SEM (cell line): ENCODE data around the genes PGAM1 and HPSE2.

GRCh38 chr10:97425693-97426787 lies at the start of gene PGAM1:
Gene PGAM1, plus strand, starts transcription at chr10:97426191.
- PRO-cap = bidirectional peak, plus-strand start at chr10:97426191, minus-strand start at chr10:97425892

- PRO-cap = no peak
Observed at GRCh38 chr10:97490423-97491046, 7.7 kb downstream of the MMS19 start.

GRCh38 chr10:97497406-97498036 lies 701 bp downstream of the MMS19 start:
- PRO-cap = bidirectional peak, plus-strand start at chr10:97497896, minus-strand start at chr10:97497796

DNA sequence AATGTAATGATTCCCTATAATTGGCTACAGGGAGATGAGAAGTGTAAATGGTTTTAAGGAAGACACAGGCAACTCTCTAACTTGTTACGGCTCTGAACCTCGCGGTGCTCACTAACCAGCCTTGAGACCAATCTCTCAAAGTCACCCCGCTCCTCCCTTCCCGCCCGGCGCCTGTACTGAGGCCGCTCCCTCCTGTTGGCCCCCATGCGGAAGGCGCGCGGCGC lies 273 bp downstream of the MMS19 start:
- PRO-cap = no peak

GRCh38 chr10:97596050-97597215 lies 6.9 kb downstream of the C10orf62 start:
- PRO-cap = no peak

DNA sequence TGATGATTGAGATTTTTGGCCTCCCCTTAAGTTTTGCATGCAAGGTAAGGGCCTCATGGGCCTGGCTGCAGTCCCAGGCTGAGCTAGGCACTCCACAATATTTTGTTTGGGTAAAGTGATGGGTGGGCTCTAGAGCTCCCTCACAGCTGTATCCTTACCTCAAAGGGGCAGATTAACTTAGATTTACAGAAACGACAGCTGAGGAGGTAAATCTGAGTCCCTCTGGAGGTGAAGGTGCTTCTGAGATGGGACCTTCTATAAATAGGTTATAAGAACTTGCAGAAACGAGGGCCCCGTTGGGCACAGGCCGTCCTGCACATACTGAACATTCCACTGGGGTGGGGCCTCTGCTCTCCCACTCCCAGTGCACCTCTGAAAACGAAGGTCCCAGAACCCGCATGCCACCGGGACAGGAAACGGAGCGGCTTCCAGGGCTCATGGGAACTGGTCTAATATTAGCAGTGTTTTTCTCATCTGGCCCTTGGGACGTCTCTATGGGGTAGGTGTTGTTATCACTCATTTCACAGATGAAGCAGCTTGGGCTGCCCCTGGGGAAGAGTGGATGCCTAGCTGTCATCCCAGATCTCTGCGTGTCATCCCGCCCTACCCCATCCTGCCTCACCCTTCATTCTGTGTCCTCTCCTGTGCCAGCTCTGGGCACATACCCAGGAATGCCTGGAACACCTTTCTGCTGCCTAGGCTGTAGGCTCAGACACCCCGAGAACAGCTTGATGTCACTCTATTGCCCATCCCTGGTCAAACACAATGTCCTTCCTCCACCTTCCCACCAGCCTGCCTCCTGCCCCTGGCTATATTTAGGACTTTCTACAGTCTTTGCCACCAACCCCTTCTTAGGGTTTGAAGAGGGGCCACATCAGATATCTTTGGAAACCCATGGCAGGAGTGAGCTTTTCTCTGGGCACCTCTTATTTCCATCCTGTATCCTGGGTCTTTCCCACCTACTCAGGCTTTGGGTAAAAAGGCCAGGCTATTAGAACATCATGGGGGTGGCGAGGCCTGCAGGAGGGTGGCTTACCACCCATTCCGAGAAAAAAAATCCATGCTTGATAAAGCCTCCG lies 19.7 kb downstream of the C10orf62 start:
- PRO-cap = no peak

- PRO-cap = no peak
Observed at GRCh38 chr10:97715633-97716089, 2.1 kb downstream of the MARVELD1 start.

- PRO-cap = no peak
Observed at GRCh38 chr10:97851488-97852013, 1.9 kb downstream of the GOLGA7B start.

GRCh38 chr10:98168163-98169333 lies 34.1 kb downstream of the R3HCC1L start:
- PRO-cap = unidirectional peak, minus-strand start at chr10:98168344

GRCh38 chr10:98235328-98235557 lies 32.8 kb downstream of the LOXL4 start:
- PRO-cap = no peak

DNA sequence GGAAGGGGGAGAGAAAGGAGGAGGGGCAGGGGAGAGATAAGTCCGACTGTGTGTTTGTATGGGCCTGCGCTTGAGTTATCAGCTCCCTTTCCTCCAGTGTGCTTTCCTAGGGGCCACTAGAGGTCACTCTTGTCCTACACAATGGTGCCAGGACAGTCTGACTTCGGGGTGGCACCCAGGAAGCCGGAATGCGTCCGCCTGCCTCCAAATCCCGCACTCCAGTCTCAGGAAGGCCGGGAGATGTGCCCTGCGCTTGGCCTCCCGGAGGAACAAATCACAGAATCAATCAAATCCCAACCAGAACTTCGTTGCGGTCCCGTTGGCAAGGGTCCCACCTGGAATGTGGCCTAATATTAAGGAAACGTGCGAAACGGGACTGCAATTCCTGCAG lies 20.8 kb upstream of the HPS1 start:
- PRO-cap = no peak

GRCh38 chr10:99235379-99236332 lies at the start of gene HPSE2:
Gene HPSE2, minus strand, starts transcription at chr10:99235852.
- PRO-cap = unidirectional peak, minus-strand start at chr10:99235537

DNA sequence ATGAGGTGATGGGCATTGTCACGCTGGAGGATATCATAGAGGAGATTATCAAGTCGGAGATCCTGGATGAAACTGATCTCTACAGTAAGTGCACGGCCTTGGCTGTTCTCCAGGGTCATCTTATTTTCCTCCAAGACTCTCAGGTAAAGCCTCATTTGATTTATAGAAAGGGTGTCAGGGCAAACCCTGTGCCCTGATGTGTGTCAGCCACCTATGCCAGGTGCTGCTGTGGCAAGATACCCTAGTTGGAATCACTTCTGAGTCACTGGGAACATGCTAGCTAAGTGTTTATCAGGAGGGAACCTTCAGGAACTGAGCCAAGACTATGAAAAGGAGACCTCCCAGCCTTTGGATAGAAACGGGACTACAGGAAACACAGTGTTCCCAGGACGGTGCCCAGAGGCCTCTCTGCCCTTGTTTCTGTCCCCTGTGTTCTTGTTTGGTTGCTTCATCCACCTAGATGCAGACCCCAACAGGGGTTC lies 28.5 kb downstream of the CNNM1 start:
- PRO-cap = no peak

DNA sequence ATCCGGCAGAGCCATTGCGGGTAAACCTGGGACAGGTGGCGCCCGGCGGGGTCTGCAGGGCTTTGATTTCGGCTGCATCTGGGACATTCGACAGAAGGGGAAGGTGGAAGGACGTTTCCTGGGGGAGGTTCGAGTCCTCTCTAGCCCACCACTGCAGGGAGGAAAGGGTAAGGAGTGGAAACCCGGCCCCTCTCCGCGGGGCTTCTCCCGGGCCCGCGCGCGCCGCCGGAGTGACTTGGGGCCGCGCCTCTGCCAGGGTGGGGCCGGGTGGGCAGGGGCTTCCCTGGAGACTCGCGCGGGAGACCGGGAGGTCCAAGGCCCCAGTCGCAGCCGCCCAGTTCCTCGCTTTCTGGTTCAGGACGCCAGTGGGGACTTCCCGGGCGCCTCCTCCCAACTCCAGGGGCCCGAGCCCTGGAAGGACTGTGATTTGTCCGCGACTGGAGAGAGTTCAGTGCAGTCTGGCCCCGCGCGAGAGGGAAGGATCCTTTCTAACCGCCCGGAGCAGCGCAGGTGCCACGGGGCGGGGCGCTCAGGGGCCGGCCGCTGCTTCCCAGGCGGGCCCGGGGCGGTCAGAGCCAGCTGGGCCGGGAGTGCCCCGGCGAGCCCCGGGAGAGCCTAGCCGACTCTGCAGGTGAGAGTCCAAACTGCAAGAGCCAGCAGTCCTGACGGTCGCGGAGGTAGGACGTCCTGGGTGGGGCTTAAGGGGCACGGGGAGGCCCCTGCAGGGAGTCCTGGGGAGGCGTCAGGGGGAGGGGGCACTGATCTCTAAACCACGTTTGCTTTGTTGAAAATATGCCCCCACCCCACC lies 7.9 kb downstream of the NKX2-3 start:
- PRO-cap = no peak

GRCh38 chr10:99659617-99660515 lies 557 bp downstream of the ENTPD7 start:
- PRO-cap = no peak

GRCh38 chr10:99775659-99775989 lies 6.8 kb upstream of the ABCC2 start:
- PRO-cap = no peak

DNA sequence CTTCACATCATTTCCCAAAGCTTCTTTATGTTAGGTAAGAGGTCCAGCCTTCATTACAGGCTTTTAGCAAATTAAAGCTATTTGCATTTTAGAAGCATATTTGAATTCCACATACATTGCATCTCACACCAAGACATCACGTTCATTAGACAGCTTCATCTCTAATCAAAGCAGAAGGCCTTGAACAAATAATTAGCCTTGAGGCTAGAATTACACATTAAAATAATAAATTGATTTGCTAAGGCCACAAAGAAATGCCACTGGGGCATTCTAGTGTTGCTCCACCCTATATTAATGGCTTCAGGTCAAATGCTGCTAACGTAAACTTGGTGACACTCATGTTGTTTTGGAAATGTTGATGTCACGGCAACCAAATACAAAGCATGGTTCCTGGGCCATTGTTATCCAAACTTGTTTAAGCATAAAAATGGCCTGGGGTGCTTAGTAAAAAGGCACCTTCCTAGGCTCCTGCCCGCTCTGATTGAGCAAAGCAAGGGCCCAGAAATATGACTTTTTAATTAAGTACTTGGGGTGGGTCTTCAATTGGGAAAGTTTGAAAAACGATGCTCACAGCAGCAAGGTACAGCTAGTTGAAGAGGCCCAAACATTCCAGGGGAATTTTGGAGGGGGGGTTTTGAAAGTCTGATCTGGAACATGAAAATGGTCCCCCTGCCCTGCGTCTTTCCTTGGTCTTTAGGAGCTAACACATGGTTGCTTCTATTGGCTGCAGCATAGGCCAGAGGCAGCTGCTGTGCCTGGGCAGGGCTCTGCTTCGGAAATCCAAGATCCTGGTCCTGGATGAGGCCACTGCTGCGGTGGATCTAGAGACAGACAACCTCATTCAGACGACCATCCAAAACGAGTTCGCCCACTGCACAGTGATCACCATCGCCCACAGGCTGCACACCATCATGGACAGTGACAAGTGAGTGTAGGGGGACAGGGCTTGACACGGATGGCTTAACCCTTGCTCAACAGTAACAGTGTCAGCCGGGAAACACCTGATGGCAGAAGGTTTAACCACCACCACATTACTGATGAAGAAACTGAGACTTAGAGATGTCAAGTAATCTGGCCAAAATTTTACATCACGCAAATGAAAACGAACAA lies 67.8 kb downstream of the ABCC2 start:
- PRO-cap = no peak

DNA sequence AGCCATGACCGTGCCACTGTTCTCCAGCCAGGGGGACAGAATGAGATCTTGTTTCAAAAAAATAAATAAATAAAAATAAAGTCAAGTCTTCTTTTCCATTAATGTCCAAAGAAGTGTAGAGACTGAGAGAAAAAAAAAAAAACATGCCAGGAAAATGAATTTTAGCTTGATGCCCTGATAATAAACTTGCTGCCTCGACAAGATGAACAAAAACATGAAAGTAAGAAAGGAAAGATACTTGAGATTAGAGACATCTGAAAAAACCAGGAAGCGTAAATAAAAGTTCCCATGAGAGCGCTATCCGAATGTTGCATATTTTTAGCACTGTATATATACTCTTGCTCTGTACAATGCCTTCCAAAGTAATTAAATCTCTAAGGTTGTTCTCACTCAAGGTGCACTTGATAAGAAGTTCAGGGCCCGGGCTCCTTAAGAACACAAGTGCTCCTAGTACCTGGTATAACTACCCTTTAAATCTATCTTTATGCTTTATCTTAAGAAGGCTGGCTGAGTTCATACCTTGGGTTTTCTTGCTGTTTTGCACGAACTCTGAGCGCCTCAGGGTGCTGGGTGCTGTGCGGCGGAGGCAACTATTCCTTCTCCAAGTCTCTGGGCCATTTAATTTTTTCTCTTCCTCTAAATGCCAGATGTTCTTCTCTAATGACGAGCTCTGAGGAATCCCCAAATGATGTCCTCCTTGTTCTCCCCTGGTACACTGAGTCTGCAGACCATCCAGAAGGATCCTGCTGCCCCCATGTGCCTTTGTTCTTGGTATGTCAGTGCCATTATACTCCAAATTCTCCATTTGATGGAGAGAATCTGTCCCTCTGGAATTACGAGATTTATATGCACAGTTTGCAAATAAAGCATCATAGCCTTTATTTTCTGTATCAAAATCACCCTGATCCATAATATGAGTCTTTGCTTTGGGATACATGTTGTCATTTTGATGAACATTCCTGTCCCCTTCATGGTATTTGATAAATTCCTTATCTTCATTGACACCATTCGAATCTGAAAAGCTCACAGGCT lies 80.3 kb downstream of the DNMBP start:
- PRO-cap = no peak

DNA sequence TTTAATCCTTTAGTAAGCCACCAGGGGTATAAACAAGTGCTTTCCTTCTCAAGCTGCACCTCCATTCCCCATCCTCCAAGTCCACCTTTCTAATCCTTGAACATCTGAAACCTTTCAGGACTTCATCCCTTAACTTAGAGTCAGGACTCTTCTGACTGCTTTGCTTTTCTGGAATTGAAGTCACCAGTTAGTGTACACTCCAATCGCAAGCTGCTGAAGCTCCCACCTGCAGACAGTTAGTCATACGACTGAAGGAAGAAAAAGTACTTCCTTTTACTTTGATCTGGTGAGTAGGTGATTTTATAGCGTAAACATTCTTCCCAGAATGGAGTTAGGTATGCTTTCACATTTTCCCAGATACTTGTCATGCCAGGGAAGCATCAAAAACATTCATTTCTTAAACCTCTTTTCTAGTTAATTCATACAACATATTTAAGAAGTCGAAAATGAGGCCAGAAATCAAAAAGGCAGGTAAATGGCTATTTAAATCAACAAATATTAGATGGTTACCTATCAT lies 78.5 kb downstream of the DNMBP start:
- PRO-cap = no peak

- PRO-cap = no peak
Observed at GRCh38 chr10:99981539-99982245, 28.1 kb downstream of the DNMBP start.